Endothelial cell of umbilical vein (primary cell): ENCODE data around the gene CUX1.

DNA sequence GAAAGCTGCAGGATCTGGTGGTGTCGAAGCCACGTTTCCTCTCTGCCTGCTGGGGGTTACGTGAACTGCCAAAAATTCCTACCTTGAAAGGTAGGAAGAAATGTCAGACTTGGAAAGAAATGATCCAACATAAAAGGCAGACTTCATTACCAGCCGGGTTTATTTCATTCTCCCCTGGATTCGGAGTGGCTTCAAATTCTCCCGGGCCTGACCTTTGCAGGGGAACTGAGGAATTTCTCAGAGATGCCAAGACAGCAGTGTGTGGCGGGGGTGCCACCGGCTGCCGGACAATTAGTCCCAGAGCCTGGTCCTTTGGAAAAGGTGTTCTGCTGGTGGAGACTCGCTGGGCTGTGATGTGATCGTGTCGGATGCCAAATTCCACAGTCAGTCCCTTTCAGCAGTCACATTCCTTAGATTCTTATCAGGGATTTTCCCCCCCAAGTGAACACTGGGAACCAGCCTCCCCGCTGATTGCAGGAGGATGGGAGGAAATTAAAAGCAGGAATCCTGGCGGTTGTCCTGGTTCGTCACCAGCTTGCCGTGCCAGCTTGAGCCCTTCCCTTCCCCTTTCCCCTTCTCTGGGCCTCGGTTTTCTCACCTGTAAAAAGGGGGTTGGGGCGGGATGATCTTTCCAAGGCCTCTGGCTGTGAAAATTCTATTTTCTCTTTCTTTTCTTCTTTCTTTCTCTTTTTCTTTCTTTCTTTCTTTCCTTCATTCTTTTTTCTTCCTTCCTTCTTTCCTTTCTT lies 39.4 kb downstream of the COL26A1 start:
- PRO-cap, result no peak
CAGE:
- cytosol, long polyA minus RNA, result no peak
- cytosol, long polyA plus RNA, result no peak
- long polyA plus RNA, result no peak
- nucleus, long polyA minus RNA, result no peak
- nucleus, long polyA plus RNA, result no peak

DNA sequence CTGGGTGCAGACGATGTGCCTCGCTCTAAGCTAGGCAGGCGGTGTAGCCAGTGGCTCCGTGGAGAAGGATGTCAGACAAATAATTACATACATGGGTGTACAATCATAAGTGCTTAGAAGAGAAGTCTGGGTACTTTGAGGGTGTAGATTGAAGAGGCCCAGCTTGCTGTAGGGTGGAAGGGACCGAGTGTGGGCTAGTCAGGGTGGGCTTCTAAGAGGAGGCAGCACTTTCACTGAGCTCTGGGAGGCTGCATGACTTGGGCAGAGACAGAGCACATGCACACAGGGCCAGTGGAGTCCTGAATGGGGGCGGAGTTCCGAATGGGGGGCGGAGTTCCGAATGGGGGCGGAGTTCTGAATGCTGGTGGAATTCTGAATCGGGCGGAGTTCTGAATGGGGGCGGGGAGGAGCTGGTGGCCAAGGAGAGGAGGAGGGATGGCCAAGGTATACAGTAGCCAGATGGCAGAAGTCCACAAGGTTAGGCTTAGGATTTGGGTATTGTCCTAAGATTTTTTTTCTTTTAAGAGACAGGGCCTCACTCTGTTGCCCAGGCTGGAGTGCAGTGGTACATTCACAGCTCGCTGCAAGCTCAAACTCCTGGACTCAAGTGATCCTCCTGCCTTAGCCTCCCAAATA lies 74.5 kb downstream of the COL26A1 start:
- PRO-cap, result no peak
CAGE:
- cytosol, long polyA minus RNA, result no peak
- cytosol, long polyA plus RNA, result no peak
- long polyA plus RNA, result no peak
- nucleus, long polyA minus RNA, result no peak
- nucleus, long polyA plus RNA, result no peak

GRCh38 chr7:101486364-101486825 lies 123.7 kb downstream of the COL26A1 start:
- PRO-cap, result no peak
CAGE:
- cytosol, long polyA minus RNA, result no peak
- cytosol, long polyA plus RNA, result no peak
- long polyA plus RNA, result no peak
- nucleus, long polyA minus RNA, result no peak
- nucleus, long polyA plus RNA, result no peak

- PRO-cap, result no peak
CAGE:
- cytosol, long polyA minus RNA, result no peak
- cytosol, long polyA plus RNA, result no peak
- long polyA plus RNA, result no peak
- nucleus, long polyA minus RNA, result no peak
- nucleus, long polyA plus RNA, result no peak
Observed at GRCh38 chr7:101575044-101575600, 54.0 kb downstream of the MYL10 start.

DNA sequence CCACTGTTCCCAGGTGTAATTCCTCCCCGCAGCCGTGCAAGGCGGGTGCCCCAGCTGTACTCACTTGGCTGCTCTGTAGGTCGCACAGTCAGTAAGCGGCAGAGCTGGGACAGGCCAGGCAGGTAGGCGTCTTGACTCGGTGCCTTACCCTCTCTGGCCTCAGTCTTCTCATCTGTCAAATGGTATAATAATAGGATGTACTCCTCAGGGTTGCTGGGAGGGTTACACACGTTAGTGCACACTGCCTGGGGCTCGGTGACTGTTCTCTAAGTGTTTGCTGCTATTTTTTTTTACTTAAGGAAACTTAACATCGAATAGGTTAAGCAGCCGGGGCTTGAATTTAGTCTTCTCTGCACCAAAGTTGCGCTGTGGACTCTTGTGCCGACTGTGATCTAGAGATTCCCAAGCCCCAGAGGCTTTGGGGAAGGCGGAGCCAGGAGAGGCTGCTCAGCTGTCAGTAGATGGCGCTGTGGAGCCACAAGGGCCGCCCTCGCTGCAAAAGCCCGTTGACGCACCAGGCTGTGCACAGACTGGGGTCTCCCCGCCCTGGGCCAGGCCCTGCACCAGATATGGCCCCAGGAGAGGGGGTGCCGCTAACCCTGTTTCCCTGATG lies 26.9 kb downstream of the MYL10 start:
- PRO-cap, result no peak
CAGE:
- cytosol, long polyA minus RNA, result no peak
- cytosol, long polyA plus RNA, result no peak
- long polyA plus RNA, result no peak
- nucleus, long polyA minus RNA, result no peak
- nucleus, long polyA plus RNA, result no peak

DNA sequence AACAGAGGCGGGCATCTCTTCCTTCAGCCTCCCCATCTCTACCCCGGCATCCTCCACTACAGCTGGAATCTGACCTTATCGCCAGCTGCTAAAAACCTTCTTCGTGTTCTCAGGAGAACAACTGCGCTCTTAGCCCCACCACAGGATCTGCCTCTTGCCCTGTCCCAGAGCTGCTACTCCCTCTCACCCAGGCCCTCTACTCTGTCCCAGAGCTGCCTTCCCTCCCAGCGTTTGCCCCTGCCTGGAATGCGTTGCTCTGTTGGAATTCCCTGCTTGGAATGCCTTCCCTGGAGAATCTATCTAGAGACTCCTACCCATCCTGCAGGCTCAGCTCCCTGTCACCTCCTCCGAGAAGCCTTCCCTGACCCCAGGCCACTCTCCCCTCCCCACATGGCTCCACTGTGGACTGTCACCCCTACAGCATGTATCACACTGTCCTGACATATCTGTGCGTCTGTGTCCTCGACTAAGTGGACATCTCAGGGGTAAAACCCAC lies 4.5 kb downstream of the MYL10 start:
- PRO-cap, result no peak
CAGE:
- cytosol, long polyA minus RNA, result no peak
- cytosol, long polyA plus RNA, result no peak
- long polyA plus RNA, result no peak
- nucleus, long polyA minus RNA, result no peak
- nucleus, long polyA plus RNA, result no peak

DNA sequence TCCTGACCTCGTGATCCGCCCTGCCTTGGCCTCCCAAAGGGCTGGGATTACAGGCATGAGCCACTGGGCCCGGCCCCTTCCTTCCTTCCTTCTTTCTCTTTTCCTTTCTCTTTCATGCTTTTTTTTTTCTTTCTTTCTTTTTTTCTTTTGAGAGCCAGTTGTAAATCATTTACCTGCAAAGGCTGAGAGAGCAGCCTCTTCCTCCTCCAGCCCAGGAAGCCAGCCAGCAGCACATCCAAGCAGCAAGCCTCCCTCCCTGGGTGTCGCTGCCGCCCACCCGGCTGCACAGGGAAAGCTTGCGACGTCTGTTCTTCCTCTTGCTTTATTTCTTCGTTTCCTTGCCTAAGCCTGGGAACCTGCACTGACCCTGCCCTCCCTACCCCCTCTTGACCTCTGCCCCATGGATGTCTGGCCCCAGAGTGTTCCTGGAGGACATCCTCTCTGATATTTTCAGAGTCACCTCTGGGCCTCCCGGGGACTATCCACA lies 62.8 kb upstream of the MYL10 start:
- PRO-cap, result no peak
CAGE:
- cytosol, long polyA minus RNA, result no peak
- cytosol, long polyA plus RNA, result no peak
- long polyA plus RNA, result no peak
- nucleus, long polyA minus RNA, result no peak
- nucleus, long polyA plus RNA, result no peak

- PRO-cap, result unidirectional peak, minus-strand start at chr7:101733954; unidirectional peak, minus-strand start at chr7:101733980; unidirectional peak, minus-strand start at chr7:101734019
CAGE:
- cytosol, long polyA minus RNA, result no peak
- cytosol, long polyA plus RNA, result no peak
- long polyA plus RNA, result no peak
- nucleus, long polyA minus RNA, result no peak
- nucleus, long polyA plus RNA, result no peak
Observed at GRCh38 chr7:101733488-101734503, 83.6 kb upstream of the CUX1 start.

- PRO-cap, result no peak
CAGE:
- cytosol, long polyA minus RNA, result no peak
- cytosol, long polyA plus RNA, result no peak
- long polyA plus RNA, result no peak
- nucleus, long polyA minus RNA, result no peak
- nucleus, long polyA plus RNA, result no peak
Observed at GRCh38 chr7:101817428-101818340, at the start of gene CUX1. TSS of gene CUX1 (plus strand) at chr7:101817626.

DNA sequence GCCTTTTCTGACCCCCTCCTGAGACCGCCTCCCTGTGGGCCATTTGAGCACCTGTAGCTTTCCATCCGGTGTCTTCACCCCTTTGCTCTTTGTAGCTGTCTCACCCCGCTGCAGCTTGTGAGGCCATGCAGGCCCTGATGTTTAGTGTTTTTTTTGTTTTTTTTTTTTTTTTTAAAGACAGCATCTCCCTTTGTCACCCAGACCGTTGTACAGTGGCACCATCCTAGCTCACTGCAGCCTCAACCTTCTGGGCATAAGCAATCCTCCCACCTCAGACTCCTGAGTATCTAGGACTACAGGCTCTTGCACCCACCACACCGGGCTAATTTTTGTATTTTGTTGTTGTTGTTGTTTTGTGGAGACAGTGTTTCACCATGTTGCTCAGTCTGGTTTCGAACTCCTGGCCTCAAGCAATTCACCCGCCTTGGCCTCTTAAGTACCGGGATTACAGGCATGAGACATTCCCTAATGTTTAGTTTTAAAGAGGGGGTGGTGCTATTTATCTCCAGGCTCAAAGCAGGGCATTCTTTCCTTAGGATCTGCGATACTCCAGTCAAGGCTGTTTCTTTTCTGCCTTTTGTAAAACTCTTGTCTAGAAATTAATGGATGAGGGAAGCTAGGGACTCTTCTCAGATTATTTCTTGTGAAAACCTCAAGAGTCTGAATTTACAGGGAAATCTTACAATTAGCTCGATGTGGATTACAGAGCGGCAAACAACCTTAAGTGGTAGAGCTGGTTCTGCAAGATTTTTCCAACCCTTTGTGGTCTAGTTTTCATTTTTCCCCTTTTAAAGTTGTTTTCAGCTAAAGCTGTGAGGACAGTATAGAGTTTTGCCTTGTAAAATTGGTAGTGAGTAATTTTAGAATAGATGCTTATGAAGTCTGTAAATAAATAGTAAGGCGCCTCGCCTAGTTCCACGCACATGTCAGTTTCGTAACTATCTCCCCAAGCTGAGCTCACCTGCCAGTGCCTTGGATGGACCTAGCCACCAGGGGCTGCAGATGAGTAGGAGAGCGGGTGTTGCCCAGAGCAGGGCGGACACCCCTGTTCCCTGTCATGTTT lies 52.9 kb downstream of the CUX1 start:
- PRO-cap, result no peak
CAGE:
- cytosol, long polyA minus RNA, result no peak
- cytosol, long polyA plus RNA, result no peak
- long polyA plus RNA, result no peak
- nucleus, long polyA minus RNA, result no peak
- nucleus, long polyA plus RNA, result no peak

DNA sequence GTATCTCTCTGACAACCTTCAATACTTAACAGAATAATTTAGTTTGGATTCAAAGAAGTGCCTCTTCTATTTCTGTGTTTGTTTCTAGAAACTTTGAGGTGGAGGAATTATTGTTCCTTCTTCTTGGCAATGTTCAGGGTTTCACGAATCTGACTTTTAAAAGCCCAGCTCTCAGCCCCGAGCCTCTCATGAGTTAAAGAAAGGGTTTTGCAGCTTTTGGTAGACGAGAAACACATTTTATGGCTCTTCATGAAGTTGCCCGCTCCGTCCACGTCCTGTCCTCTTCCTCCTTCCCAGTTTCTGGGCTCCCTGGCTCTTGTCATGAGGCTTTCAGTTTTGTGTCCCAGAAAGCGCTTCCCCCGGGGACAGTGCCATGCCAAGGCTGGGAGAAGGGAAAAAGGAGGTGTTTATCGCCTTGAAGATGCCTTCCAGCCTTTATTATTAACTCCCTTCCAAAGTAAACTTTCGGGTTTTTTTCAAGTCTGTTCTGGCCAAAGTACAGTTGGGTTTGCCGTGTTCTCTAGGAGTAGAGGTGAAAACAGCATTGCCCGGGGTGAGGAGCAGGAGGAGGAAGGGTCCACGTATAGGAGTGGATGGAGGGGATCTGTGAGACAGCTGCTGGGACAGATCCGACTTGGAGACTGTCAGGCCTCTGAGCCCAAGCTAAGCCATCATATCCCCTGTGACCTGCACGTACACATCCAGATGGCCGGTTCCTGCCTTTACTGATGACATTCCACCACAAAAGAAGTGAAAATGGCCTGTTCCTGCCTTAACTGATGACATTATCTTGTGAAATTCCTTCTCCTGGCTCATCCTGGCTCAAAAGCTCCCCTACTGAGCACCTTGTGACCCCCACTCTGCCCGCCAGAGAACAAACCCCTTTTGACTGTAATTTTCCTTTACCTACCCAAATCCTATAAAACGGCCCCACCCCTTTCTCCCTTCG lies 117.2 kb downstream of the CUX1 start:
- PRO-cap, result no peak
CAGE:
- cytosol, long polyA minus RNA, result no peak
- cytosol, long polyA plus RNA, result no peak
- long polyA plus RNA, result no peak
- nucleus, long polyA minus RNA, result no peak
- nucleus, long polyA plus RNA, result no peak

DNA sequence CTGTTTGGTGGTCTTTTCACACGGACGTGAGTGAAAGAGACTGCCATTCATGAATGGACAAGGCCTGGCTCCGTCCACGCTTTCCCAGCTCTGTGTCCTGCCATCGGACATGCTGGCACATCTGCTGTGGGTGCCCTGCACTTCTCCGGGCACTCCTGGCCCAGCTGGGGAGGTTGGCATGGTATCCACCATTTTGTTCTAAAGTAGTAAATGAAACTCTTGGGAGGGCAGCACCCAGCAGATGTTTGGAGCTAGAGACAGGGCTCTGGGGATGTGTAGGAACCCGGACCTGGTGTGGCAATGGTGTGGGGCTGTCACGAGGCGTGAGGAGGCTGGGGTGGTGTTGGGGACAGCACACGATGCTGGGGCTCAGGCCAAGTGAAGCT lies 118.0 kb downstream of the CUX1 start:
- PRO-cap, result no peak
CAGE:
- cytosol, long polyA minus RNA, result no peak
- cytosol, long polyA plus RNA, result no peak
- long polyA plus RNA, result no peak
- nucleus, long polyA minus RNA, result no peak
- nucleus, long polyA plus RNA, result no peak

GRCh38 chr7:102175098-102175954 lies 111.3 kb upstream of the SH2B2 start:
- PRO-cap, result no peak
CAGE:
- cytosol, long polyA minus RNA, result no peak
- cytosol, long polyA plus RNA, result no peak
- long polyA plus RNA, result no peak
- nucleus, long polyA minus RNA, result no peak
- nucleus, long polyA plus RNA, result no peak

DNA sequence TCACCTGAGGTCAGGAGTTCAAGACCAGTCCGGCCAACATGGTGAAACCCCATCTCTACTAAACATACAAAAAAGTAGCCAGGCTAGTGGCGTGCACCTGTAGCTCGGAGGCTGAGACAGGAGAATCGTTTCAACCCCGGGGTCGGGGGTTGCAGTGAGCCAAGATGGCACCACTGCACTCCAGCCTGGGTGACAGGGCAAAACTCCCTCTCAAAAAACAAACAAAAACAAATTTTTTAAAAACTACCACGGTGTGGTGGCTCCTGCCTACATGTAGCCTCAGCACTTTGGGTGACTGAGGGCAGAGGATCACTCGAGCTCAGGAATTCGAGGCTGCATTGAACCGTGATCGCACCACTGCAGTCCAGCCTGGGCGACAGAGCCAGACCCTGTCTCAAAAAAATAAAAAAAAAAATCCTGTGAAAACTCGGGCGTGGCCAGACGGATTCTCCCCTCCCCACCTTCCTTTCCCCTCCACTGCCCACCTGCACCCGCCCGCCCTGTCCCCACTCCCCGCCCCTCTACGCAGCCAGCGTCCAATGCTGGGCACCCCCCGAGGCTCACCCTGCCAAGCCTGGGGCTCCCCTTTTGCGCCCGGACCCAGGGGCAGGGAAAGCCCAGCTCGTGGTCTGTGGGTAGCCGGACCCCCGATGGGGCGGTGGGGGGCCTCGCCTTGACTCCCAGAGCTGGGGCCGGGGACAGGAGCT lies 654 bp upstream of the ORAI2 start:
- PRO-cap, result no peak
CAGE:
- cytosol, long polyA minus RNA, result no peak
- cytosol, long polyA plus RNA, result no peak
- long polyA plus RNA, result no peak
- nucleus, long polyA minus RNA, result no peak
- nucleus, long polyA plus RNA, result no peak

DNA sequence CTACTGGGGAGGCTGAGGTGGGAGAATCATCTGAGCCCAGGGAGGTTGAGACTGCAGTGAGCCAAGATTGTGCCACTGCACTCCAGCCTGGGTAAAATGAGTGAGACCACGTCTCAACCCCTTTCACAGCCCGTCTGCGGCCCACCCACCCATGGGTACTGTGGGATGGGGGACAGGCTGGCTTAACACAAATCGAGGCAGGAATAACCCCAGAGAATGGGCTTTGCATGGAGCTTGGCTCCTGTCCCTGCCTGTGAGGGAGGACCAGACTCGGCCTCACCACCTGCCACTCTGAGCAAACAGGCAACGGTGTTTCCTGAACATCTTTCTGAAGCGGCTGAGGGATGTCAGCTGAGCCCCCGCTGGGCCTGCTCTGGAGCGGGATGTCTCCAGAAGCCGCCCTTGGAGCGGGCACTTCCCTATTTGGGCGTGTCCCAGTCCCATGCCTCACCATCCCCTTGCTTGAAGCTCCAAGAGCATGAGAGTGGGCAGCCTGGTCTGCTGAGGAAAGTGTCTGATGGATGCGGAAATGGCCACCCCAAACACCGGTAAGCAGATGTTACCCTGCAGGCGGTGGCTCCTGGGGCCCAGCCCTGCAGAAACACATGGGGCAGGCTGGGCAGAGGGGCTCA lies 10.3 kb downstream of the ALKBH4 start:
- PRO-cap, result no peak
CAGE:
- cytosol, long polyA minus RNA, result no peak
- cytosol, long polyA plus RNA, result no peak
- long polyA plus RNA, result no peak
- nucleus, long polyA minus RNA, result no peak
- nucleus, long polyA plus RNA, result no peak

DNA sequence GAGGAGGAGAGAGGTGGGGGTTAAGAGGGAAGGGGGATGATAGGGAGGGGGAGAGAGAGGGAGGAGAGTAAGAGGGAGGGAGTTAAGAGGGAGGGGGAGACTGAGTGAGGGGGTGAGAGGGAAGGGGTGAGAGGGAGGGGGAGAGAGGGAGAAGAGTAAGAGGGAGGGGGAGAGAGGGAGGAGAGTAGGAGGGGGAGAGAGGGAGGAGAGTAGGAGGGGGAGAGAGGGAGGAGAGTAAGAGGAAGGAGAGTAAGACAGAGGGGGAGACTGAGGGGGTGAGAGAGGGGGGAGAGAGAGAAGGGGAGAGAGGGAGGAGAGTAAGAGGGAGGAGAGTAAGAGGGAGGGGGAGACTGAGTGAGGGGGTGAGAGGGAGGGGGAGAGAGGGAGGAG lies 5.2 kb downstream of the RASA4B start:
- PRO-cap, result no peak
CAGE:
- cytosol, long polyA minus RNA, result no peak
- cytosol, long polyA plus RNA, result no peak
- long polyA plus RNA, result no peak
- nucleus, long polyA minus RNA, result no peak
- nucleus, long polyA plus RNA, result no peak

GRCh38 chr7:102791294-102791692 lies 42.5 kb downstream of the FAM185A start:
- PRO-cap, result bidirectional peak, plus-strand start at chr7:102791597, minus-strand start at chr7:102791494
CAGE:
- cytosol, long polyA minus RNA, result no peak
- cytosol, long polyA plus RNA, result no peak
- long polyA plus RNA, result no peak
- nucleus, long polyA minus RNA, result no peak
- nucleus, long polyA plus RNA, result no peak

DNA sequence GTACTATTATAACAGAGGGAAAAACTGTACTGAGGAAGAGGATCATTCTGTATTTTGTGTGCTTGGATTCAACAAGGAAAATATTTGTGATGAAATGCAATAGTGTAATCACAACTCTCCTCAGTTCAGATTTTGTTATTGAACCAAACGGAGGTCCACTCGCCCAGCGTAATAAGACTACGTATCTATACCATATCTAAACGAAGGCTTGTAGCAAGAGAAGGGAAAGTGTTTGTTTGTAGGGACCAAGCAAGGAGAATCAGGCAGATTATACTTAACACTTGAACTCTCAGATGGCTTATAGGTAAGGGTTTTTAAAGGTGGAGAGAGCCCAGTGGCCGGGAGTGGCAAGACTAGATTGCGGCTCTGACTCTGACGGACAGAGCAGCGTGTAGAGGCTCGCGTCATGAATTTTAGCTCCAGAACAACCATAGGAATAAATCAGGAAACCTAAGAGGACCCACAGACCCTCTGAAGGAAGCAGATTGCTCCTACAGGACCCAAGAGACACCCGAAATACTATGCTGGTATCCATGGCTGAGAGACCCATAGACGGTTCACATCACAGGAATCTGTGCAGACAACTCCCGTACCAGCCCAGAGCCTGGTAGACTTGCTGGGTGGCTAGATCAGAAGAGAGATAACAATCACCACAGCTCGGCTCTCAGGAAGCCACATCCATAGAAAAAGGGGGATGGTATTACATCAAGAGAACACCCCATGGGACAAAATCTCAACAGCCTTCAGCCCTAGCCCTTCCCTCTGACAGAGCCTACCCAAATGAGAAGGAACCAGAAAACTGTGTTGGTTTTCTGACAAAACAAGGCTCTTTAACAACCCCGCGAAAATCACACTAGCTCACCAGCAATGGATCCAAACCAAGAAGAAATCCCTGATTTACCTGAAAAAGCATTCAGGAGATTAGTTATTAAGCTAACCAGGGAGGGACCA lies 51.0 kb downstream of the FAM185A start:
- PRO-cap, result no peak
CAGE:
- cytosol, long polyA minus RNA, result no peak
- cytosol, long polyA plus RNA, result no peak
- long polyA plus RNA, result no peak
- nucleus, long polyA minus RNA, result no peak
- nucleus, long polyA plus RNA, result no peak

DNA sequence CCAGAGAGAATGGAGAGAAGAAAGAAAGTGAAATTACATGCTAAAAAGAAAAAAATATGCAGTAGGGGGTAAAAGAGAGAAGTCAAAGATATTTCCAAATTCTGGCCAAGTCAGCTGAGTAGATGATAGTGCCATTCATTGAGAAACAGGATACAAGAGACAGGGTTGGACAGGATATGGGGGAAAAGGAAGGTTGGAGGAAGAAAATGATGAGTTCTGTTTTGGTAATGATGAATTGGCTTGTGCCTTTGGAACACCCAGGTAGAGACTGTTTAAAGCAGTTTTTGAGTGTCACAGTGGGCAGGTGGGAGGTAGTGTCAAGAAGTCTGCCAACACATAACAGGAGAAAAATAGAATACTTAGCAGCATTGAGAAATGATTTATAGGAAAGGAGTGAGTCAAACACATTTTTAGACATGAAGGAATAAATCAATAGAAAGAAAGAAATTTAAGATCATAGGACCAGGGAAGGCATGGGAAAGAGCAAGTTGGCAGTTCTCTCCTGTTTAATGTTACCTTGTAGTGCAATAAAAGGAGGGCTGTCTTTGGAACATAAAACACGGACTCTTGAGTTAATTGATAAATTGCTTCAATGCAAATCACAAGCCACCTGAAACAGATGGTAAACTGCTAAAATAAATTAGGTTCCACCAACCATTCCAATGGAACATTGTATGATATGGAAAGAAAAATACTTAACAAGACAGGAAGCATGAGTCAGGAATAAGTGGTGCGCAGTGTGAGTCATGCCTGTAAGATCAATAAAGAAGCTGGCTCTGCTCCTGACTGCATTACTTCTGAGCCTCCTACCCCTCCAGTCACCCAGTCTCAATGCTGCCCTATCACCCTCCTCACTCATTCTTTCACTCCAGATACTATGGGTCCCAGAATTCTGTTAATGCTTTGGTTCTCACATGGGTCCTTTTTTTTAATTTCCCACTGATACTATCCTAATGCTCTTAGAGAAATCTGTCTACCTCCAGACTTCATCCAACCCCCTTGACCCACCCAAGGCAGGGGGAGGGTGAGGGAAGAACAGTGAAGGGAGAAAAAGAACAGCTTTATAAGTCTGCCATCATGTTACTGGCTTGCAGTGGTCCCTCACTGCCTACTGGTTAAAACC lies 78.7 kb downstream of the LRRC17 start:
- PRO-cap, result bidirectional peak, plus-strand start at position 791 of the sequence, minus-strand start at position 669 of the sequence
CAGE:
- cytosol, long polyA minus RNA, result no peak
- cytosol, long polyA plus RNA, result no peak
- long polyA plus RNA, result no peak
- nucleus, long polyA minus RNA, result no peak
- nucleus, long polyA plus RNA, result no peak

- PRO-cap, result no peak
CAGE:
- cytosol, long polyA minus RNA, result no peak
- cytosol, long polyA plus RNA, result no peak
- long polyA plus RNA, result no peak
- nucleus, long polyA minus RNA, result no peak
- nucleus, long polyA plus RNA, result no peak
Observed at GRCh38 chr7:103113178-103113635, 35.7 kb downstream of the NAPEPLD start.